BJ (cell line): ENCODE measurements around a stretch of chr17.

DNA sequence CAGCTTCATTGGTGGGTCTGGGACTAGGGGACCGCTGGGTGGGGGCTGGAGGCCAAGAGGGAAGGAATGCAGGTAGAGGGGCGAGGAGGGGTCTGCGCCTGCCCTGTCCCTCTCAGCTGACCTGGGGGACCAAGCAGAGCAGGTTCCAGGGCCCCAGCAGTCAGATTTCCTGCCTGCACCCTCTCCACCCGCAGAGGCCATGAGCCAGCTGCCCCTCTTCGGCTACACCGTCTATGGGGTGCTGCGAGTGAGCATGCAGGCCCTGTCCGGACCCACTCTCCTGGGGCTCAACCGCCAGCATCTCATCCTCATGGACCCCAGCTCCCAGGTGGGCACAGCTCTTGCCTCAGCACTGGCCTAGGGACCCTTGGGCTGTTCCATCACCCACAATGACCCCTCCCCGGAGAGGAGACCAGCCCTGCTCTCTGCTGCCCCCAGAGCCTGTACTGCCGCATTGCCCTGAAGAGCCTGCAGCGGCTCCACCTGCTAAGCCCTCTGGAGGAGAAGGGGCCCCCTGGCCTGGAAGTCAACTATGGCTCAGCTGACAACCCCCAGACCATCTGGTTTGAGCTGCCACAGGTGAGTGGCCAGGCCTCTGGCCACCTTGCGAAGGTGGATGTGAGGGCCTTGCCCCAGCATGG, 7.5 kb upstream of the SMIM5 start:
- CAGE, long polyA plus RNA, result no peak
- RRBS, result no CpG with 5 or more reads among the region's 13 CpGs

GRCh38 chr17:75636939-75637491, 3.8 kb downstream of the SMIM5 start:
- CAGE, long polyA plus RNA, result no peak
- RRBS, result no CpG with 5 or more reads among the region's 17 CpGs

GRCh38 chr17:75689489-75689812, 22.3 kb downstream of the SAP30BP start:
- CAGE, long polyA plus RNA, result no peak
- RRBS, result no CpG with 5 or more reads among the region's 5 CpGs

DNA sequence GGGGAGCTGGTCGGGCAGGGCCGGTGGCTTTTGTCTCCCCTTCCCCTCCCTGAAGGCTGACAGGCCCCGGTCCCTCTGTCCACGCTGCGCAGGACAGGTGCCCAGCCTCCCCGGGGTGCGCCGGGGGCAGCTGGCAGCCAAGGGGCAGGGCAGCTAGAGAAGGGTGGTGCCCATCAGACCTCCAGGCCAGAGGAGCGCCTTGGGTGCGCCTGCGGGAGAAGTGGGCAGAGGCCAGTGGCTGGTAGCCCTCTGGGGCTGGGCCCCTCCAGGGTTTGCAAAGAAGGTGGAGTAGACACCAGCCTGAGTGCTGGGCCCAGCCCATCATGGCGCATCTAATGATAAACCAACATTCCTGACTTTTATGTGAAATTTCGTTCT, 375 bp downstream of the ITGB4 start:
- CAGE, long polyA plus RNA, result no peak
- RRBS, result 25% methylated on average over 6 of the region's 13 CpGs

DNA sequence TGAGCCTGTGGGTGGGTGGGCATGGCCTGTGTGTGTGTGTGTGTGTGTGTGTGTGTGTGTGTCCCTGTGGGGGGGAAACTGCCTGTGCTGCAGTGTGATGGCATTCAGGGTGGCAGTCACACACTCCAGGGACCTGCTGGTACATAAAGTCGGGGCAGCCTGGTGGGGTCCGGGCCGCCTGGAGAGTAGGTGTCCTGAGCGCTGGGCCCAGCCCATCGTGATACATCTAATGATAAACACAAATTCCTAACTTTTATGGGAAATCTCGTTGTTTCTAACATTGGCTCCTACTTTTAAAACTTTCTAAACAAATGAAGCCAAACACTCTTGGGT, 1.4 kb downstream of the ITGB4 start:
- CAGE, long polyA plus RNA, result no peak
- RRBS, result no CpG with 5 or more reads among the region's 6 CpGs

DNA sequence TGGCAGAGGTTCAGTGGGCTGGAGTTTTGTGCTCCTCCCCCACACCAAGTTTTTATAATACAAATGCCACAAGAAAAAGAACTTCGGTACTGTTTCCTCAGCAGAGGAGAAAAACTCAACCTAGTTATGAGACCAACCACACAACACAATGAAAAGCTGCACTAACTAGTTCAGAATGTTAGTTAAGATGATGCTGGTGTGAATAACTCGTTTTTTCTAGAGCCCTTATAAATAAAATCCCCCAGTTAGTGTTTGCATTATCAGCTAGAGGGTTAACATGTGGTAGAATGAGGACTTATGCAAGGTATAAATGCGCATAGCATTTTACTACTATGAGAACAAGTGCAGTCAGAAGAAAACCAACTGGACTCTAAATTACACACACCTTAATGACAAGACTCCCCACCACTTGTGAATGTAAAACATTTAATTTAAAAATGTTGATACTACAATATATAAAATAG, 1.9 kb downstream of the H3-3B start:
- CAGE, long polyA plus RNA, result no peak
- RRBS, result no CpG with 5 or more reads among the region's 3 CpGs

DNA sequence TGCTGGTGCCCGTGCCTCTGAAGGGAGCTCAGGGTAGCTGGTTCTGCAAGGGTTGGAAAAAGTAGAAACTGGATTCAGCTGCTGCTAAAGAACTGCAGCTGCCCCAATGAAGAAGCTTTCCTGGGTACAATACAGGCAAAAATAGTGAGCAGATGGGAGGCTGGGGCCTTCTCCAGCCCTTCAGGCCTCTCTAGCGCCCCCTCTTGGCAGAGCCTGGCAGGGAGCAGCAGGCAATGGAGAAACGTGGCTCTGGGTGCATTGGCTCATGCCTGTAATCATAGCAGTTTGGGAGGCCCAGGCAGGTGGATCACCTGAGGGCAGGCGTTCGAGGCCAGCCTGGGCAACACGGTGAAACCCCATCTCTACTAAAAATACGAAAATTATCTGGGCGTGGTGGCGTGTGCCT, 6.2 kb upstream of the WBP2 start:
- CAGE, long polyA plus RNA, result no peak
- RRBS, result no CpG with 5 or more reads among the region's 9 CpGs

DNA sequence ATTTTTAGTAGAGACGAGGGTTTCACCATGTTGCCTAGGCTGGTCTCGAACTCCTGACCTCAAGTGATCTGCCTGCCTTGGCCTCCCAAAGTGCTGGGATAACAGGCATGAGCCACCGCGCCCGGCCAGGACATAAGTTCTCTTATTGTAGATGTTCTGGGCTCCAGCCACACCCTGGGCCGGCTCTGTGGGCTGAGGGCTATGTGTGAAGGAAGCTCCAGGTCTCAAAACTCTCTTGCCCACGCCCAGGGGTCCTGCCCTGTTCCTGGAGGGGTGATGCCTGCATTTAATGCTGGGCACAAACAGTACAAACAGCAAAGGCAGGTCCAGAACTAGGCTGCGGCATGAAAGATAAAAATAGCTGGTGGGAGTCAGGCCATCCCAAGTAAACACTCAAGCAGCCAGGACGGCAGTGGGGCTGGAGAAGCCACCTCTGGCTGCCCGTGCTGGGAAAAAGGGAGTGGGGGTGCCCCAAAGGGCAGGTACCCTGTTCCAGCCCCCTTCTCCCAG, 4.8 kb downstream of the TRIM47 start:
- CAGE, long polyA plus RNA, result no peak
- RRBS, result no CpG with 5 or more reads among the region's 10 CpGs

DNA sequence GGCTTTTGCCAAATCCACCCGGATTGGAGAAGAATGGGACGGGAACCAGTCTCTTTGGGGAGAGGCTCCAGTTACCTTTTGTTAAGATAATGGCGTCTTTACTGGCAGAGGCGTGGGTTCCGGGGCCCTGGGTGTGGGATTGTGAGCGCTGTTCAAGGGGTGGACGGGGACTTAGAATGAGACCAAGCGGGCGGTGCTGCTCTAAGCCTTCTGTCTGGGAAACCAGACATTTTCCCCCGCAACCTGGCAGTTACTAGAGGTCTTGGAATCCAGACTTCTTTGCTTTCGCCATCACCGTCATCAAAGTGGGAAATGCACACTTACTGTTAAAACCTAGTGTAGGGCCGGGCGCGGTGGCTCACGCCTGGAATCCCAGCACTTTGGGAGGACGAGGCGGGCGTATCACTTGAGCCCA, 680 bp downstream of the TEN1 start:
- CAGE, long polyA plus RNA, result no peak
- RRBS, result under 1% methylated on average over 5 of the region's 19 CpGs

DNA sequence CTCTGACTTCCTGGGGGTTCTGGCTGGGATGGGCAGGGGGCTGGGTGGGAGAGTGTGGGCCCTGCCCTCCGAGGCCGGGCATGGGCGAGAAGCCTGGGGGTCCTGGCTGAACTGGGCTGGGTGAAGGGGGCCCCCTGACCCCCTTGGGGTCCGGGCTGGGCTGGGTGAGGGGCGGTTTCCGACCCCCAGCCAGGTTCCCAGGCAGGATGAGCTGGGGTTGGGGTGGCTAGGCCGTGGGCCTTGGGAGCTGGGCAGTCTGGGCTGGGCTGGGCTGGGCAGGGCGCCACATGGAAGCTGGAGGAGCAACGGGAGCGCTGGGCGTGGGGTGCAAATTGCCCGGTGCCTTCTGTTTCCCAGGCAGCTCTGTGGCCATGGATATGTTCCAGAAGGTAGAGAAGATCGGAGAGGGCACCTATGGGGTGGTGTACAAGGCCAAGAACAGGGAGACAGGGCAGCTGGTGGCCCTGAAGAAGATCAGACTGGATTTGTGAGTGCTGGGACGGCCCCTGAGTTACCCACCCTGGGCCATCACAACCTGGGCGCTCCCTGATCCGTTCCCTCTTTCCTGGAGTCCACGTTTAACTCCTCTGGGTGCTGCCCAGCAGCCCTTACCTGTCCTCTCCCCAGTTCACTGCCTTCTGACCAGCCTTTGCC, 527 bp downstream of the CDK3 start:
- CAGE, long polyA plus RNA, result no peak
- RRBS, result 94% methylated on average over 3 of the region's 17 CpGs

DNA sequence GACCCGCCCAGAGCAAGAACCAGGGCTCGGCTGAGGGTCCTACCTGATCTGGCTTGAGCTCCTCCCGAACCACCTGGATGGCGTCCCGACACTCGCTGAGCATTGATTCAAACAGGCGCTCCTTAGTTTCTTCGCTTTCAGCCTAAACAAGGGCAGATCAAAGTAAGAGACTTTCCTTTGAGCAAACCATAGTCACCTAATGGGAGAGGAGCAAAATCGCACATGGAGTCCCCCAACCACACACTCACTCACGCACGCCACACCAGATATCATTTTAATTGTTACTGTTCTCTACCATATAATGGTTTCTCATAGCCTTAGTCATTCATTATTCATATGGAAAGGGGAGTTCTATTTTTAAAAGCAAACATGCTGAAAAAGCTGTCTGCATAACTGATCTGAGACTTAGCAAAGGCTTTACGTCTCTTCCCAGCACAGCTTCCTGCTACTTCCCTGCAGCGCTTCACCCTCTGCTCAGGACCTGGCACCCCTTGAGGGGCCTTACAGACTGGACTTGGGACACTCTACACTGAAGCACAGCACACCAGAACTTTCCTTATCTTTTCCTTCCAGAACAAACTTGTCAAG, 21.8 kb downstream of the SRP68 start:
- CAGE, long polyA plus RNA, result no peak
- RRBS, result no CpG with 5 or more reads among the region's 13 CpGs

DNA sequence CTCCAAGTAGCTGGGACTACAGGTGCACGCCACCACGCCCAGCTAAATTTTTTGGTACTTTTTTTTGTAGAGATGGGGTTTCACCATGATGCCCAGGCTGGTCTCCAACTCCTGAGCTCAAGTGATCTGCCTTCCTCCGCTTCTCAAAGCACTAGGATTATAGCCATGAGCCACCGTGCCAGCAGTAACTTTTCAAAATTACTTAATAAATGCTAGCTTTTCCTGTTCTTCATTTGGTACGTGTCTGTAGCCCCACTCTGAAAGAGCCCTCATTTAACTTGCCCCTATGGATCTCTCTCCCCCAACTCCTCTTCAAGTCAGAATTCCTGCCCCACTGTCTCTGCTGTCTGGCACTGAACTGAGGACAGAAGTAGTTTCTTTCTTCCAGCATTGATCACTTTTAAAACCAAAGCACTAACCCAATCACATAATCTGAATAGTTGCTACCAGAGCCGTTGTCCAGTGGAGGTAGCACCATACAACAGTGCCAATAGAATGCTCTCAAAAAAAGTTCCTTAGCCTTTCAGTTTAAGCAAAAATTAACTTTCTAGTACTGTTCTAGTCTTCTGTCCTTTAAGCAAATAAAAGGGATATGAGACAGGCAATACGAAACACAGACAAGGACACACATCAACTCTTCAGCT, 16.3 kb downstream of the SRP68 start:
- CAGE, long polyA plus RNA, result no peak
- RRBS, result no CpG with 5 or more reads among the region's 7 CpGs

- CAGE, long polyA plus RNA, result no peak
- RRBS, result no CpG with 5 or more reads among the region's 17 CpGs
These were observed 8.4 kb downstream of the SRP68 start for GRCh38 chr17:76063691-76064511.

- CAGE, long polyA plus RNA, result no peak
- RRBS, result 2% methylated on average over 8 of the region's 21 CpGs
These were observed 579 bp upstream of the SRP68 start for GRCh38 chr17:76072866-76073325.

- CAGE, long polyA plus RNA, result no peak
- RRBS, result no CpG with 5 or more reads among the region's 5 CpGs
These were observed 2.3 kb downstream of the RNF157 start for GRCh38 chr17:76238022-76238443.

- CAGE, long polyA plus RNA, result no peak
- RRBS, result no CpG with 5 or more reads among the region's 7 CpGs
These were observed 7.7 kb upstream of the RNF157 start for GRCh38 chr17:76247893-76248446.

DNA sequence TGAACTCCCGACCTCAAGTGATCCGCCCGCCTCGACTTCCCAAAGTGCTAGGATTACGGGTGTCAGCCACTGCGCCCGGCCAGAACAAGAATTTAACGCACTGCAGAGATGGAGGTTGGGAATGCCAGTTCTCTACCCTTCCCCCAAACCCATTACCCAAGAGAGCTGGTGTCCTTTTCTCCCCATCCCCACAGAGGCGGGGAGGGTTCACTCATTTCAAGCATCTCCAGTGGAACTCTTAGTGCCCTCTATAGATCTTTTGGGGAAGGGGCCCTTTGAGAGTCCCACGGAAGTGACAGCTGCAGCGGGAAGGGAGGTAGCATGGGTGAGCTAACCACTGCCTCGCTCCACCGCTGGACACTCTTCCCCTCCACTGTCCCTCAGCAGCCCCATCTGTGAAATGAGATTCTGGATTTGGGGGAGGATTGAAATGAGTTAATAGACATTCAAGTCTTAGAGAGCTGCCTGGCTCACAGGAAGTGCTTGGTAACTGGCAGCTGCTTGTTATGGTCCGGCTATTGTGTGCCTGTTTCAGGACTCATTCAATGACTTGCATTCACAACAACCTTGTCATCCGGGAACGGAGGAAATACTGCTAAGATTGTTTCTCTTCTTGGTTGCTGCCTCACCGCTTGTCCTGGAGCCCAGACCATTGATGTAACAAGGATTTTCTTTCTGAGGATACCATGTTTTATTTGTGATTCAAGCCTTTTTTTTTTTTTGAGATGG, 3.4 kb upstream of the UBALD2 start:
- CAGE, long polyA plus RNA, result no peak
- RRBS, result 100% methylated on average over 1 of the region's 17 CpGs

GRCh38 chr17:76266906-76267609, 1.9 kb downstream of the UBALD2 start:
- CAGE, long polyA plus RNA, result no peak
- RRBS, result no CpG with 5 or more reads among the region's 5 CpGs

GRCh38 chr17:76267610-76267850, 2.4 kb downstream of the UBALD2 start:
- CAGE, long polyA plus RNA, result no peak
- RRBS, result no CpG with 5 or more reads among the region's 7 CpGs

GRCh38 chr17:76269867-76271112, 5.1 kb downstream of the UBALD2 start:
- CAGE, long polyA plus RNA, result no peak
- RRBS, result 86% methylated on average over 3 of the region's 37 CpGs